SJCRH30 (cell line): Measurements from ENCODE around the genes OR7G2 and ICAM3.

DNA sequence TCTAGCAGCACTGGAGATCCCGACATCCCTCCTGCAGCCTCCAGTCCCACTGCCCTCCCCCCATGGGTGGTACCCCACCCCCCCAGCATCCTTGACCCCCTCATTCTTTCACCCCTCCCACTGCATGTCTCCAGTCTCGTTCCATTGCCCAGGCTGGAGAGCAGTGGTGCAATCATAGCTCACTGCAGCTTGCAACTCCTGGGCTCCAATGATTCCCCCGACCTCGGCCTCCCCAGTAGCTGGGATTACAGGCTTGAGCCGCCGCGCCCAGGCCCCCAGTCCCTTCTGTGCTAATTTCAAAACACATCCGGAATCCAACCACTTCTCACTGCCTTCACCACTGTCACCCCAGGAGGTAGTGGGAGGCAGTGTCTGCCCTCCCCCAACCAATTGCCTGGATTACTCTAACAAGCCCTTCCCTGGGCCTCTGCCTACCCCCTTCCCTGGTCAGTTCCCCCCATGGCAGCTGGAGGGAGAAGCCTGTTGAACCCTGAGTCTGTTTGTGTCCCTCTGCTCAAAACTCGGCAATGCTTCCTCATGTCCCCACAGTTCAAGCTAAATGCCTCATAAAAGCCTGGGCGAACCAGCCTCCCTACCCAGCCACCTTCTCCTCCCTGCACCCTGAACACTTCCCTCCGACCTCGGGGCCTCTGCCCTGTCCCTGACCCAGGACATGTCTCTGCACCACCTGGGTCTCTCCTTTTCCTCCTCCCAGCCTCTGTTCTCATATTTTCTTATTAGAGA is 2.3 kb downstream of the PRAM1 start:
- RAMPAGE, long total RNA, result no peak

GRCh38 chr19:8511723-8512561 is 2.0 kb downstream of the ZNF414 start:
- RAMPAGE, long total RNA, result no peak

DNA sequence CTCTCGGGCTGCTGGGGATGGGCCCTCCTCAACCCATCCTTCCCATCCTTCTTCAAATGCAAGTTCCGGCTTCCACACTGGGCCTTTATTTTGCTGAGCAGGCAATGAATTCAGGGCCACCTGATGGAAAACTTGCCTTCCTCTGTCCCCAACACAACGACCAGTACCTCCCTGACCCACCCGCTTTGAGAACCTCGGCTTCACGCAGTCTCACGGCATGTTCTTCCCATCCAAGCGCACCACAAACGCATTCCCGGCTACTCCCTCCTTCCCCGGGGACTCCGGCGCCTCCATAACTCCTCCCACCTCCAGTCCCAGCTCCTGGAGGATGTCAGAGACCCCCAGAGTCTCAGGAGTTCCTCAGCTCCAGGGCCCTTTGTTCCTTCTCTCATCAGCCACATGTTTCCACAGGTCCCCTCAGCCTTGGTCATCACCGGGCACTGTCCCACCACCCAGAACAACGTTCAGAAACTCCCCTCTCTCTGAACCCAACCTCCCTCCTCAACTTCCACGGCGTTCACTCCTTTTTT is 9.3 kb downstream of the ZNF558 start:
- RAMPAGE, long total RNA, result no peak

GRCh38 chr19:9010629-9011017 is 76.2 kb upstream of the OR1M1 start:
- RAMPAGE, long total RNA, result no peak

DNA sequence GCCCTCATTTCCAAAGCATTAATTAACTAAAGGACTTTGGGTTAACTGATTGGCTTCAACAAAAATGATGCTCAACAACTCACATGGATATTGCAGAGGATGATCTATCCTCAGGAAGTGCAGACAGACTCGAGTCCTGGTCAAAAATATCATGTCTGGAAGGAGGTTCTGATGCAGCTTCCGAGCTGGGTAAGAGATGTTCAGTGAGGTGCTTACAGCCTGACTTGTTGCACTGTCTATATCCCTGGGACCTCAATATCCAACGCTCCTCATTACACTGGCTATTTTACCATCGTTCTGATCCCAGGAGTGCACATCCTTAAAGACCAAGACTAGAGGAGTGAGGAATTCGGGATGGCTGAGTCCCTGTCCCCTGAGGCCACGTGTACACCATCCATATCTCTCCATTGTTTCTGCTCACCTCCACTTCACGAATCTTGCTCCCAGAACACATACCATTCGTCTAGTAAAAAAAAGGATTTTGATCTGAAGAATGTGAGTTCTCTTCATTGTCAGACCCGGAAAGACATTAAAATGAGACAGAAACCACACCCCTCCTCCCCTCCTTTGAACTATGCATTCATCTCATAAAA is at the start of gene OR7G2:
TSS of gene OR7G2 (minus strand) at position 245 of the 593 bp plus-strand sequence.
- RAMPAGE, long total RNA, result no peak

GRCh38 chr19:9819382-9819844 is 534 bp upstream of the FBXL12 start:
- RAMPAGE, long total RNA, result no peak

GRCh38 chr19:9858020-9858488 is 22.9 kb downstream of the PIN1 start:
- RAMPAGE, long total RNA, result no peak

DNA sequence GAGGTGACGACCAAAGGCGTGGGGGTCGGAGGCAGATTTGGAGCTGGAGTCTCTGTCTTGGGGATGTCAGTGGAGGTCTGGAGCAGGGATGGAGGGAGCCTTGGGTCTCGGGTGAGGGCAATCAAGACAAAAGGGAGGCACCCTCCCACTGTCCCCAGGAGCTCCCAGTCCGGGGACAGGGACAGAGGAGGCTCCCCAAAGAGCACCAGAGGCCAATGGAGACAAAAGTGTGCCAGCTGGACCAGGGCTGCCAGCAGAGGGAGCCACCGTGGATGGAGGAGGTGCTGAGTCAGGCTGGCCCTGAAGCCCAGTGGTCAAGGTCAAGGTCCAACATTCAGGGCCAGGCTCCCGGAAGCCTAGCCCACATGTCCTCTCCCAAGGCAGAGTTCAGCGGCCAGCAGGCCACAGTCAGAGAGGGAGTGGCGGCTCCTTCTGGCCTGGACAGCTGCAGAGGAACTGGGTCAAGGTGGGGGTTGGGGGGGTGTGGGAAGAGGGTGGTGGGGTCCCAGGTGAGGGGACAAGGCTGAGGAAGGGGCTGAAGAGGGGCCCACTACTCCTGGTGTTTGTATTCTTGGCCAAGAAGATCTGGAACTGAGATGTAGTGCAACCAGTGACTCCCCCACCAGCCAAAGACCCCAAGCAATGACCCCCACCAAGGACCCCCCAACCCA is 8.4 kb downstream of the COL5A3 start:
- RAMPAGE, long total RNA, result no peak

GRCh38 chr19:10175264-10175933 is 19.4 kb downstream of the DNMT1 start:
- RAMPAGE, long total RNA, result no peak

DNA sequence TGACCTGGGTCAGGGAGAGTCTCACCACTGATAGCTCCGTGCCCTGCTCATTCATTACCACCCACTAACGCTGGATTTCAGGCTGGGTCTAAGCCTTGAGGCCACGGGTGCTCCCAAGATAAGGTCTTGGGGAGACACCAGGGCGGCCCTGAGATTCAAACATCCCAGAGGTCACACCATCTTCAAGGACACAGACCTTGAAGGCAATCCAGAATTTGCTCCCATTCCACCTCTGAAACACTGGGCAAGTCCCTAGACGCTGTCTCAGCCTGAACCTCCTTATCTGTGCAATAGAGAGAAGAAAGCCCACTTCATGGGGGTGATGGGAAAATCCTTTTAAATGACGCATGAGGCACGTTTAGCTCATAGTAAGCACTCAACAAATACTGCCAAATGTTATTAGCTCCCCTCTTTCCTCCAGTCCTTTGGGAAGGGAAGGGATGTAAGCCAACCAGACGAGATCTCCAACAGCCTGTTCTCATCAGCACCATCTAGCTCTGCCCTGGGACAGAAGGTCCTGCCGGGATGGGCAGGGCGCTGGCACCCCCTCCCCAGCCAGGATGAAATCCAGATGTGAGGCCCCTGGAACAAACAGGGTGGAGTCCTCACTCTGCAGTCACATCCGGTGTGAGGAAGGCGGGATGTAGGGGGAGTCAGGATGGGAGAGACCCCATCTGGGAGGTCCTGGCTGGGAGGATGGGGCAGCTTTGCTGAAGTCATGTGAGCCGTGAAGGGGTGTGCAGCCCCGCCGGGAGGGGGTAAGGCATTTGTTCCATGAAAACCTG is 4.8 kb downstream of the S1PR2 start:
- RAMPAGE, long total RNA, result no peak

DNA sequence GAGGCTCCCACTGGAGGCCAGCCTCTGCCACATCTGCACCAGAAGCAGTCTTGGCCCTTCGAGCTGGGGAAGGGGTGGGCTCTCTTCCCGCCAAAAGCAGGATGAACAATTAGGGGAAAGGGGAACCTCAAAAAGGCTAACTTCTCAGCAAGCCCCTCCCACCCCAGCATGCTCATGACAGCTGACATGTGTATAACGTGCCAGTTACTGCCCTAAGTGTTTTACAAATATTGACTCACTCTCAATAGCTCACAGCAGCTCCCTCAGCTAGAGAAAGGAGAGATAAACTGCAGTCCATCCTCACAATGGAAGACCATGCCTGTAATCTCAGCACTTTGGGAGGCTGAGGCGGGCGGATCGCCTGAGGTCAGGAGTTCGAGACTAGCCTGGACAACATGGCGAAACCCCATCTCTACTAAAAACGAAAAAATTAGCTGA is 7.3 kb upstream of the S1PR2 start:
- RAMPAGE, long total RNA, result no peak

DNA sequence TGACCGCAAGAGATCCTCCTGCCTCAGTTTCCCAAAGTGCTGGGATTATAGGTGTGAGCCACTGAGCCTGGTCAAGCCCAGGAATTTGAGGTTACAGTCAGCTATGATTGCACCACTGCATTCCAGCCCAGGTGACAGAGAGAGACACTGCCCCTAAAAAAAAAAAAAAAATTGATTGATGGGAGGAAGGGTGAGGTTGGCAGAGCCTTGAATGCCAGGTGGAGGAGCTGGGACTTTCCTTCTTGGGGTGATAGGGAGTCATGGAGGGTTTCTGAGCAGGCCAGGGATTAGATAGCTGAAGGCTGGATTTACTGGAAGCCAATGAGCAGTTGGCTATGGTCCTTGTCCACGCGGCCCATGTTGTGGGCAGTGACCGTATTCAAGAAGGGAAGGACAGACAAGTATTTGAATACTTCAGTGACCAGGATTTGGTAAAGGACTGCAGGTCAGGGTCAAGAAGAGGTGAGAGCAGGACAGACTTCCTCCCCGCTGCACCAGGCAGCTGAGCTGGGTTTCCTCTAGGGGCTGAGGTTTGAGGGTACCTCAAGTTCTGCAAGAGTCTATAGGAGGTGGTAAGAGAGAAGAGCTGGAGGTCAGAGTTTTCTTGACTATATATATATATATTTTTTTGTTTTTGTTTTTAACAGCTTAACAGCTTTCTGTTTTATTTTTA is 6.9 kb upstream of the ICAM4 start:
- RAMPAGE, long total RNA, result no peak

DNA sequence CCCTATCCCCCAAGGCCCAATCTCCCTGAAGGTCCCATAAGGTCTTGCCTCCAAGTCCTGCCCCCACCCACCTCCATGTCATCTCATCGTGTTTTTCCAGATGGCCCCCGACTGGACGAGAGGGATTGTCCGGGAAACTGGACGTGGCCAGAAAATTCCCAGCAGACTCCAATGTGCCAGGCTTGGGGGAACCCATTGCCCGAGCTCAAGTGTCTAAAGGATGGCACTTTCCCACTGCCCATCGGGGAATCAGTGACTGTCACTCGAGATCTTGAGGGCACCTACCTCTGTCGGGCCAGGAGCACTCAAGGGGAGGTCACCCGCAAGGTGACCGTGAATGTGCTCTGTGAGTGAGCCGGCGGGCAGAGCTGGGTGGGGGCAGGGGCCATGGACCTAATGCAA is 2.1 kb upstream of the ICAM4 start:
- RAMPAGE, long total RNA, result no peak

- RAMPAGE, long total RNA, result no peak
These were observed 10.4 kb downstream of the FDX2 start for GRCh38 chr19:10305433-10305843.

DNA sequence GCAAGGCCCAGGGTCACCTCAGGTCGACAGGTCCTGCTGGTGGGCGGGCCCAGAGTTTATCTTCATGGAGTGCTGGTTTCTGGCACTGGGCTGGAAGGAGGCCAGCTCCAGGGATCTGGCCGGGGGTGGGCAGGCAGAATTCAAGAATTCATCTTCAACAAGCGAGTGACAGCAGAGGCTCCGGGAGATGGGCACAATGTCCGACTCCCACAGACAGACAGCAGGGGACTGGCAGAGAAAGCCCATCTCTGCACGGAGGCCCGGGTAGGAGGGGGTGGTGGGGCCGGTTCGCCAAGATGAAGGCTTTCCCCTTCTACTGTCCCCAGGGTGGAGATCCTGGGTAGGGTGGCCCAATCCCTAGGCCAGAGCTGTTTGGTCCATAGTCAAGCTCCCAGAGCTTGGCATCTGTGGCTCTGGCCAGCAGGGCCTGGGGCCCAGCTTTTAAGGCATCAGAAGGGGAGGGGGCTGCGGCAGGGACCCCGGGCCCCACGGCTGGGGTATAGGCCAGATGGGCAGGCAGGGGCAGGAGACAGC is 610 bp upstream of the FDX2 start:
- RAMPAGE, long total RNA, result no peak

DNA sequence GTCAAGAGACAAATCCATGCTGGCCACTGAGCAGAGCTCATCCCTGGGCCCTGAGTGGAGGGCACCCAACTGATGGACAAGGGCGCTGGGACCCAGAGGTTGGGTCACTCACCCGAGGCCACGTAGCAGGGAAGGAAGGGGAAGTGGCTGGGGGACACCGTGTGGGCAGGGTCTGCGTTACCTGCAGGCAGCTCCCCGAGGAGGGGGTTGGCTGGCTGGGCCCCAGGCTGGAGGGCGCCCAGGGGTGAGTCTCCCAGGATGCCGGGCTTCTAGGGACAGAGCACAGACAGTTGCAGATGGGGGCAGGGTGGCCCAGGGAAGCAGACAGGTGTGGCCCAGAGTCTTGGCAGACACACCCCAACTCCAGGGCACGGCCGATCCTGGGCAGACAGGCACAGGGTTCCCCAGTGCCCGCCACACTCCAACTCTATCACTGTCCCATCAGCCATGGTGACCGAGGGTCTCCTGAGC is 5.6 kb upstream of the FDX2 start:
- RAMPAGE, long total RNA, result no peak

DNA sequence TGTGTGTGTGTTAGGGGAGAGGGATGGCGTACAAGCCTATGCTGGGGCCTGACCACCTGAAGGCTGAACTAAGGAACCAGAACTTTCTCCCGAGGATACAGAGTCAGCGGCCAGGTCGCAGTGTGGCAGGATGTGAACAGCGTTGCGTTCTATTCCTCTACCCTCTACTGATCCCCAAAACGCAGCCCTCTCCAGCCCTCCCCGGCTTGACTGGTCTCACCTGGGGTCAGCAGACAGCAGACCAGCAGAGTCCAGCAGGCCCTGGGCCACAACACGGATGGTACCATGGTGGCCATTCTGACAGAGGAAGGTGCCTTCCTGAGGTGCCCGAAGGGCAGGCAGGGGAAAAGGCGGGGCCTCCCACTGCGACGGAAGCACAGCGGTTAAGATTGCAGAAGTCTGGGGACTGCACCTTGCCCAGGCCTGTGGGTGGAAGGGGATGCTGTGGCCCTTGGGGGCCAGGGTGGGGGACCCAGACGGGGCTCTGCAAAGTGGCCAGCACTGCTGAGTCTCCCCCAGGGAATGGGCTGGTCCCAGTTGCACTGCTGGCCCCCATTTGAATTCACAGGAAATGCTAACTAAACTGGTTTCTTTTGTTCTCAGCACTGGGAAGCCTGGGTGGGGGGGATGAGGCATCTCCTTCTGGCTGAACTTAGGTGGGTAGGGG is at the start of gene ICAM3:
TSS of gene ICAM3 (minus strand) at position 306 of the 667 bp plus-strand sequence.
- RAMPAGE, long total RNA, result no peak

GRCh38 chr19:10416147-10417337 is 3.8 kb upstream of the PDE4A start:
- RAMPAGE, long total RNA, result no peak

DNA sequence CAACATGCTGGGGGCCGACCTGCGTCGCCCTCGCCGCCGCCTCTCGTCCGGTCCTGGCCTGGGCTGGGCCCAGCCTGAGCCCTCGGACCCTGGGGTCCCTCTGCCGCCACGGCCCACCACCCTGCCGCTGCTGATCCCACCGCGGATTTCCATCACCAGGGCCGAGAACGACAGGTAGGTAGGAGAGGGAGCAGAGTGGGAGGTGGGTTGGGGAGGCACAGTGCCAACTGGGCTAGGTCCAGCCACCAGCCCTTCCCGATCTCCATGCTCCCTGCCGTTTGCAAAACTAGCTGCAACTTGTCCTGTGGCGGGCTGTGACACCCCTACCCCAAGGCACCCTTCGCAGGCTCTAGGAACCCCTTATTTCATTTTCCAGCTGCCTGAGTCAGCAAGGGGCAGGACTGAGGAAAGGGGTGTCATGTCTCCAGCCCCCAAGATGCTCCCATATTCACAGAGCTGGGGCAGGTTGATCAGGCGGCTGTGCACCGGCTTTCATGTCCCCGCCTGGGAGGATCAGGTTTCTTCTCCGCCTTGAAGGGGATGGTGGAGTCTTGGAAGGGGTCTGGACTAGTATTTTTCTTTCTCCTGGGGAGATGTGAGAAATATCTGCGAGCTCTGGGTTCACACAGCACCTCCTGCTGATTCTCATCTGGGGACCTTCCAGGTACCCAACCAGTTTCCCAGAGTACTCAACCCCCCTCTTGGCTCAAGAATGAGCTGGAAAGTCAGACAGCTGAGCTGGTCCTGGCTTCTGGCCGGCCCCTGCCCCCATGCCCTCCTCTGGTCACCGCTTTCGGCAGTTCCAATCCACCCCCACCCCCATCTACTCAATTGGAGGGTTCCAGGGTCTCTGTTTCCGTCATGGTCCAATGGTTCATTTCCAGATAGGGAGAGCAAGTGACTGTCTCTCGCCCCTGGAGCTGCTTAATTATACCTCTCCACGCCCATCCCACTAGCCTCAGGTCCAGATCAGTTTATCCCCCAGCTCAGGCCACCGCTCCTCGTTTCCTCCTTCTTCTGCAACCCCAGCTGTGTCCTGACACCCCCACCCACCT is 2.3 kb upstream of the PDE4A start:
- RAMPAGE, long total RNA, result no peak

- RAMPAGE, long total RNA, result no peak
These were observed 30.4 kb downstream of the PDE4A start for GRCh38 chr19:10450418-10451406.